Cardiac muscle cell (in vitro differentiated cells and primary cell): ENCODE measurements around the gene HNRNPU.

DNA sequence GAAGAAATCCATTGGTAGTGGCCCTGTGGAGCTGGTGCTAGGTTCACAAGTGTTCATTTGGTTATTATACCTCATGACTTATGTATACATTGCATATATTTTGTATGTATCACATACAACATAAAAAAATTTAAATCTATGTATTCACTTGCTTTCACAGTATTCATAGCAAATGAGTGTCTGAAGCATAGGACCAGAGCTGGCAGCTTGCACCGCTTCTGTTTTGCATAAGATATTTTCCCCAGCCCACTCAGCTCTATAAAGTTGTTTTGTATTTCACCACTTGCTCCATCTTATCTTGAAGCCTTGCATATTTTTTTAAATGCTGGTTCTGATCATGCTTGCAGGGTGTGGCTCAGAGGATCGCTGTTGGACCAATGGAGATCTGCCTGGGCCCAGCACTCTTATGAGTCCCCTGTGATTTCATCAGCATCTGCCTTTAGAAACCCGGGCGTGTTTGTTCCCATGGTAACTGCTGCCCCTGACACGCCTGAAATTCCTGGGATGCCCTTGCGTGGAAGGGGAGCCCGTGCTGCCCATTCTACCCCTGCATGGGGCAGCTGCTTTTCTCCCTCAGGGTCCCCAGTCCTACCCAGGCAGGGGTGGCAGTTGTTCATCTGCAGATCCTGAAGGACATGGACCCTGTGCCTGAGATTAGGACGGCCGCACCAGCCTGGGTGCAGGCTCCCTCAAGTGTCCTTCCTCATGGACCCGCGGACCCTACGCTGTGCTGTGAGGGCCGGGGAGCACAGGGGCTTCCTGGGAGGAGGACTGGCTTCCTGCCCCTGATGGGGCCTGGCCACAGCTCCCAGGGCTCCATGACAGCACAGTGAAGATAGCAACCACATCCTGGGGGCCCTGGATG lies 226.3 kb downstream of the SDCCAG8 start:
- RAMPAGE, long total RNA = no peak
- RRBS = no CpG with 5 or more reads among the region's 13 CpGs

GRCh38 chr1:243595519-243595814 lies 254.6 kb downstream of the AKT3 start:
- RAMPAGE, long total RNA = no peak
- RRBS = no CpG with 5 or more reads among the region's 5 CpGs

DNA sequence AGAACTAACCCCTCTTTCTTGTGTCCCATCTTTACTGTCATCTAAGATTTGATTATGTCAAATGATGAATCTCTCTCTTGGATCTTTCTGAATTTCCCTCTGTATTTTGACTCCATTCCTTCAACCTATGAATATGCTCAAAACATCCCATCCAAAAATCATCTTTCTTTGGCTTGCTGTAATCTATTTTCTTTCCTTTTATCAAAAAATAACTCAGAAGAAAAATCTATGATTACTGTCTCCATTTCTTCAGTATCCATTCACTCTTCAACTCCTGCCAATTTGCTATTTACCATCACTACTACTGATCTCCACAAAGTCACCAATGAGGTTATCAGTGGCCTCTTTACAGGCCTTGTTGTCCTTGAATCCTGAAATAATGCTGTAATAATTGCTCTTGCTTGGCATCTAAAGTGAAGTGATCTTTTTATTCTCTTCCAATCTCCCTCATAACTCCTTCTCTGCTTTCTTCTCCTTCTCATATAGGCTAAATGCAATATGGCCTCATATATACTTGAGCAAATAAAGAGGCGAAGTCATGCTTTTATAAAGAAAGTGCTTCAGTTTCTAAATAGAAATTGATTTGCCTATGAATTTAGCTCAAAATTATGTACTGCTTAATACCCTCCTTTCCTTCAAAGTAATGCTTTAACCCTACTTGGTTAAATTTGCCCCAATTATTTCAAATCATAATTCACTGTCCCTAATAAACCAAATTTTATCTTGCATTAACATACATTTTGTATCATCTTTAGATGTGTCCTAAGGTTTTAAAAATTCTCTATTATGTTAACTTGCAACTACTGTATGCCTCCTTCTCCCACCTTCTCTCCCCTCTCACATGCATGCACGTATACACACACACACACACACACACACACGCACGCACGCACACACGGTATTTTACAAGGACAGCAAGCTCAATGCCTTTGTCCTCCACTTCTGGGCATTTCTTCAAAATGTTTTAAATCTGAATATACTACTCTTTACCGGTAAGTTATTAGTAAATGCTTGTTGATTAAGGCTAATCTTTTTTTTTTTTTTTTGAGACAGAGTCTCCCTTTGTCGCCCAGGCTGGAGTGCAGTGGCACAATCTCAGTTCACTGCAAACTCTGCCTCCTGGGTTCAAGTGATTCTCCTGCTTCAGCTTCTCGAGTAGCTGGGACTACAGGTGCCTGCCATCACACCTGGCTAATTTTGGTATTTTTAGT lies 100.1 kb downstream of the AKT3 start:
- RAMPAGE, long total RNA = no peak
- RRBS = no CpG with 5 or more reads among the region's 9 CpGs

- RAMPAGE, long total RNA = no peak
- RRBS = no CpG with 5 or more reads among the region's 8 CpGs
Measured at GRCh38 chr1:244154808-244155197, 103.7 kb downstream of the ZBTB18 start.

DNA sequence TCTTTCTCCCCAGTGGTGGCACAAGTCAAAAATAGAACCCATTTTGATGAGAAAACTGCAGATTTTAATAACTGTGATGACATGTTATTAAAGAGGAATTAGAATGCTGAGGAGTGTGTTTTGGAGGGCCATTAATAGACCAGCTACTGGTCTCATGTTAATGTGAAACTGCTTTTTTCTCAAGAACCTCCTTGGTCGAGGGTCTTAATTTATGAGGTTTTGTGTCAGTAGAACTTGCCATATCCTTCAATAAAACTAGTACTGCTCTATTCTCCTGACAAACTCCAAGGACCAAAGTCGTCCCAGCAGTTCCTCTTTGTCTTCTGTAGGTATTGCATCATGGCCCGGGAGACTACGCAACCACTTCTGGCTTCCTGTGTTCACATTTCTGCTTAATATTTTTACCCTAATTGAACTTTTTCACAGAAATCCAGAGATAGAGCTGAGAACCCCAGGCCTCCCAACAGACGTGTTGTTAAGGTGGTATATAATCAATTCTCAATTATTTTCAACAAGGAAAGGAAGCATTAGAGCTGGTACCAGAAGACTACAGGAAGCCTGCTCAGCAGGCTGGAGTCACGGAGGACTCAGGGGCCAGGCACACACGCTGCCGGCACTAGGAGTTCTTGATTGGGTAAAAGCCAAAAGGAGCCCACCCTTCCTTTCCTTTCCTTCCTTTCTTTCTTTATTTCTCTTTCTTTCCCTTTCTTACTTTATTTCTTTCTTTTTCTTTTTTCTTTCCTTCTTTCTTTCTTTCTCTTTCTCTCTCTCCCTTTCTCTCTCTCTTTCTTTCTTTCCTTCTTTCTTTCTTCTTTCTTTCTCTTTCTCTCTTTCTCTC lies 127.9 kb upstream of the C1orf100 start:
- RAMPAGE, long total RNA = no peak
- RRBS = no CpG with 5 or more reads among the region's 8 CpGs

DNA sequence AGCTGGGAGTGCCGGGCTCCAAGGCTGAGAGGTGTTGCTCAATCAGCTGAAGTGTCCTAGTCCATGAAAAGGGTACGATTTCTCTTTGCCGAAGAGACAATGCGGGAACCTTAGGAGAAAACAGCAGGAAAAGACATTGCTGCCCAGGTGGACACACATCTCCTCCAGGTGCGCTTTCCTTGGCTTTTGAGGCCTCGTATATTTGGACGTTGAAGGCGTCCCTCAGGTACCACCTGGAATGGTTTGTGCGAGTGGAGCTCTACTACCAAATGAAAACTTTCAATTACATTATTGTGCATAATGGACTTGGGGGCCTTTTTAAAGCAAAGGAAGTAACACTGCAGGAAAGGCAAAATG lies 15.8 kb upstream of the C1orf100 start:
- RAMPAGE, long total RNA = no peak
- RRBS = no CpG with 5 or more reads among the region's 9 CpGs

DNA sequence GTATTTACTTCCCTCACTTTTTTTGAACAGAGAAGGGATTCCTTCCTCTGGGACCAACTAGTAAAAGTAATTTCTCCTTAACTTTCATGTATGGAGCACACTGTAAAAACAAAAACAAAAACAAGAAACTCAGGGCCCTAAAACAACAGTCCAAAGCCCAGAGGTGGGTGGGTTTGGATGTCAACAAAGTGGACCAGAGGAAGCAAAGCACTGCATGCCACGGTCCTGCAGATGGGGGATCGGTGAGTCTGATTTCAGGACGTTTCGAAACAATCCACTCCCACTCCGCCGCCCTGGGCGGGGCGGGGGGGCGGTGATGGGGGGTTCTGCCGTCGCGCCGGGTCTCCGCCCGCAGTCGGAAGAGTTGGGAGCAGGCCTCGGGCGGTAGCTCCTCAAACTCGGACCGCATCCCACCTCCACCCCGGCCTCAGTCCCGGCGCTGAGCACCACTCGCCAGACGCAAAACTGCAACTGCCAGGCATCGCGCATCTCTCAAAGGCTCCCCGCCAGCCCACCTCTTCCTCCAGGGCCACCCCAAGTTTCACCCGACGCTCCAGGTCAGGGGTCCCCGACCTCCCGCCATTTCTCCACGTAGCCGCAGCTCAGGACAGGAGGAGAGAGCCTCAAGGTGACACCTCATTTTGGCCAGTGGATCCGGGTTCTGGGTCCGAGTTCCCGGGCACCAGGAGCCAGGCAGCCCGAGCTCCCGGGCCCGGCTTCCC lies 657 bp downstream of the ADSS2 start:
- RAMPAGE, long total RNA = start-site peak on the plus strand centred at position 349 of the sequence, 19 bp wide, 10 and 18 reads in 2 replicates
- RRBS = 2% methylated on average over 7 of the region's 40 CpGs

GRCh38 chr1:244678749-244678948 lies 25.7 kb downstream of the DESI2 start:
- RAMPAGE, long total RNA = no peak
- RRBS = no CpG with 5 or more reads among the region's 3 CpGs

DNA sequence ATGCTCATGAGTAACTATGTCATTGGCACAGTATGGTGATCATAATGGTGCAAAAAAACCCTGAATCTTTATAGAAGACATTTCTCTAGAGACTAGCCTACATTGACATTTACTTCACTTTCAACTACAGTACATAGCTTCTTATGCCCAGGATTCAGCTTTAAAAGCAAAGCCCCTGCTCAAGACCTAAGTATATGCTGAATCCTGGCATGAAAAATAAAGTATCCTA lies 13.8 kb downstream of the COX20 start:
- RAMPAGE, long total RNA = no peak

DNA sequence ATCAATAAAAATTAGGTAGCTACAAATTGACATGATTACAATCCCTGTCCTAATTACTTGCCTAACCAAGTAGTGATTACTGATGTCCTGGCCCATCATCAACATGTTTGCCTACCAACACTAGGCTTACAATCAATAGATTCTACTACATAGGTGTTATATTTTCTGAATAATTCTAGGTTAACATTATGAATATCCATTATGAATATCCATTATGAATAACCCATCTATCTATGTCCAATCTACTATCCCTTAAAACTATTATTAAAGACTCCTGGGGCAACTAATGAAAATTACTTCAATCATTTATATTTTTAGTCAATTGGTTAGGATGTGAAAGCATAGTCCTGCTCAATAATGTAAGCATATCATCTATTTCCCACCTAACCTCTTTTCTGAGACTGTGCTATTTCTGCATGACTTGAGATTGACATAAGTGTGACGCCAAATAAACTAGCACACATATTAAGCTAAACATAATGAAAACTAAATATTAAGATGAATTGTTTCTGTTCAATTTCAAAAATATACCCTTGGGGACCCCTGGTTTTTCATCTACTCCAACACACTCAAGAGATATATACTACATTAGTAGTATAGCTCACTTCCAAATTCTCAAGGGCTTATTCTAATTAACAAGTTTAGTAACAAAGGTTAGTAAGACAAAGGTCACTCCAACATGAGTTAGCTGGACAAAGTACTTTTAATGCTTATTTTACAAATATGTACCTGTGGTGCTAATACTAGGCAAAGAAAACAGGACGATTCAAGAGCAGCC lies 14.3 kb downstream of the COX20 start:
- RAMPAGE, long total RNA = no peak
- RRBS = no CpG with 5 or more reads among the region's 2 CpGs

GRCh38 chr1:244853568-244854786 lies 10.4 kb downstream of the HNRNPU start:
- RAMPAGE, long total RNA = no peak
- RRBS = no CpG with 5 or more reads among the region's 7 CpGs

DNA sequence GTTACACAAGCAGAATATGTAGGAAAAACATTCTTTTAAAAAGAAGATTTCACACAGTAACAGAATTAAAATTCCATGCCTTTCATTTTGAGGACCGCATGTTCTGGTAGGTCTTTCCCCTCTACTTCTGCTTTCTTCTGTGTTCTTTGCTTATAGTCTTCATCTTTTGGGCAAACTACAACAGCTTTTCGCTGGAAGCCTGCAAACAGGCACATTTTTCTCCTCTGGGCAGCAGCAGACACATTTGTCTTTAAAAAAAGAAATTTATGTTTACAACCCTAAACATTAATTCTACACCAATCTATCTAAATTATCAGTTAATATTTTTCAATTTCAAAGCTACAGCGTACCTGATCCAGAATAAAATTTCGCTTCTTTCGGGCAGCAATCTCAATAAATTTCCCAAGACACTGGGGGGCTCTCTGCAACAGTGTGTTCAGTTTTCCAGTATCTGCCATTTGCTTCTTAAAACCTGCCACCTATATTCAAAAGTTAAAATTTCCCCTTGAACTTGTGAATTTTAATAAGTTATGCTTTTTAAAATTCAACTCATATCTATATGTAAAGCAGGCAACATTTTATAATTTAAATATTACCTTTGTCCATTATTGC lies 7.9 kb downstream of the HNRNPU start:
- RAMPAGE, long total RNA = no peak
- RRBS = no CpG with 5 or more reads among the region's 5 CpGs

GRCh38 chr1:244863814-244864816 lies at the start of gene HNRNPU:
Gene HNRNPU (minus strand): TSS chr1:244864543.
- RAMPAGE, long total RNA = start-site peak on the minus strand at chr1:244864453-244864545, 17,410 and 12,952 reads in 2 replicates
- RRBS = 2% methylated on average over 21 of the region's 110 CpGs

DNA sequence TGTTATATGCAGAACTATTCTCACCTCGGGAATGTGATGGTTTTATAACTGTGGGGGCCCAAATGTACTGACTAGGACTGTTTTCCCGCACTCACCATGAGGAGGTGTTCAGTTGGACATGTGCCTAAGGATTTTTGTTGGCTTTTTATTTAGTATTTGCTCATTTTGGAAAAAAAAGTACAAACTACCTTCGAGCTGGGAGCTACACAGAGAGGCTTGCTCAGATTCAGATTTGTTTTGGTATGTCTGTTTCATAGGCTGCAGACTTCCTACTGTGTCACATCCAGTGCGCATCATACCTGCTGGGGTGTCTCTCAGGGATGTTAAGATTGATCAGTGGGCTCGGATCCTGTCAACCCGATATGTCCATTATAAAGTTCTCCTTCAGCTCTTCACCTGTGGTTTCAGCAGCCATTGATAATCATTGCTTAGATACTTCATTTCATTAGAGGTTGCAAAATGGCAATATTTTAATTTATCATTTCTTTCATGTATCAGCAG lies 50.2 kb upstream of the EFCAB2 start:
- RAMPAGE, long total RNA = no peak
- RRBS = no CpG with 5 or more reads among the region's 6 CpGs

GRCh38 chr1:245166484-245166961 lies 11.7 kb downstream of the KIF26B start:
- RAMPAGE, long total RNA = no peak
- RRBS = 3% methylated on average over 4 of the region's 12 CpGs

- RAMPAGE, long total RNA = no peak
- RRBS = 44% methylated on average over 2 of the region's 10 CpGs
Measured at GRCh38 chr1:245807403-245807782, 652.6 kb downstream of the KIF26B start.

DNA sequence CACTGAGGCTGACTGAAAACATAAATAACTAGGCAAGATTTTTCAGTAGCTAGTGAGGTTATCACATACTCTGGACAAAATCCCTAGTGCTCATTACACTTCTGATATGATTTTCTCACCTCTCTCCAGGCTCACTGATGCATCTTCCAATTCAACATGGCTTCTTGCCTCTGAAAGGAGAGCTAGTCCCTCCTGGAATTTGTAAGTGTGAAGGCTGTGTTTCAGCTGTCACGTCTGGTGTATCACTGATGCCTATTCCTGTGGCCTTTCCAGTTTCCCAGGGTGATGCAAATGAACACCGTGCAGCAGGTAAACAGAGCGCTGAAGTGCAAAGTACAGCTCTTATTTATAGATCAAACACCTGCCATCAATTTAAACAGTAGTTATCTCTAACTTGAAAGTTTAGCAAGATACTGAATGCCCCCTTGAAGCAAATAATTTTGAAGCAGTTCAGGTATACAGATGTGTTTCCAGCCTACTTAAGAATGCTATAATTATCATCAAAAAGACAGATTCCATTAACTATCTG lies 656.2 kb downstream of the KIF26B start:
- RAMPAGE, long total RNA = no peak
- RRBS = no CpG with 5 or more reads among the region's 3 CpGs

GRCh38 chr1:246202349-246202927 lies 304.6 kb downstream of the SMYD3 start:
- RAMPAGE, long total RNA = no peak
- RRBS = no CpG with 5 or more reads among the region's 9 CpGs

DNA sequence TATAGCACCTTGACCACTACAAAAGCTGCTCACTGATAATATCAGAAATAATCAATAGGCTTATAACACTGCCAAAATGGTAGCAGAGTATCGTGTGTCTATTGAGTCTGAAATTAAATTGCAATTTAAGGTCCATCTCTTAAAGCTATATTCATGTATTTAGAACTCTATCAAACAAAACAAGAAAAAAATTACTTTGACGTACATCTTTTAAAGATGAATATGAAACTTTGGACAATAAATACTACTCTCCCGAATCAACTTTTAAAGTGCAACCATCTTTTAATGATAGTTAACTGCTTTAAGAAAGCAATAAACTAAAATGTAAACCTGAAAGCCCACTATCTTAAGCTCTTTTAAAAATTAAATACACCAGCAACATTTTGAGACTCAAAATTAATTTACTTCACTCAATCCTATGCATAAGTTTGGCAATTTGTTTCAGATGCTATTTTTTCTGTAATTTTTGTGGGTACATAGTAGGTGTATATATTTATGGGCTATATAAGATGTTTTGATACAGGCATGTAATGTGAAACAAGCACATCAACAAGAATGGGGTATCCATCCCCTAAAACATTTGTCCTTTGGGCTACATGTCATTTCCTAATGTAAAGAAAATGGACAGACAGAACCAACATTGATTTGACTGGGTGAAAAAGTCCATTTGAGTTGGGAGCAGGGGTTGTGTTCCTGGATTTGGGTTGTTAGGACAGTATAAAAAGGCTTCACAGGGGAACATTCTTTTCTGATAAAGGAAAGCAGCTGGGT lies 256.4 kb downstream of the SMYD3 start:
- RAMPAGE, long total RNA = no peak
- RRBS = no CpG with 5 or more reads among the region's 3 CpGs

DNA sequence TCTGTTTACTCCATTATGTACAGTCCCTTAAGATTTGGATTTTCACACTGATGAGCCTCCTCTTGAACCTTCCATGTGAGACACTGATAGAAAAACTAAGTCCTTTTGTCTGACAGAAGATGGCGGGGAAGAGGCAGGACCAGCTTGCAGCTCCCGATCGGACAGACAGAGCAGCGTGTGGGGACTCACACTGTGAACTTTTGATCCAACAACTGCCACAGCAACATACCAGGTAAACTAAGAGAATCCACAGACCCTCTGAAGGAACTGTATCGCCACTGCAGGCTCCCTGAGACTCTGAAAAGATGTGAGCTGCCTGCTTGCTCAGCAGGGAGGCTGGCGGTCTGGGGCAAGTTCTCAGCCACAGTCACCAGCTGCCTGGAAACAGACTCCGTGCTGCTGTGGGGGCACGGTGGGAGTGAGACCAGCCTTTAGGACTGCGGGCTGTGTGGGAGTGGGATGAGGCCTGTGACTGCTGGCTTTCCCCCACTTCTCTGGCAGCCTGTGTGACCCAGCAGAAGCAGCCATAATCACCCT lies 151.8 kb downstream of the SMYD3 start:
- RAMPAGE, long total RNA = no peak
- RRBS = no CpG with 5 or more reads among the region's 9 CpGs